Placental pericyte (primary cell): Measurements from ENCODE around the genes ITM2C, ARMC9 and TEX44.

- CAGE, long polyA plus RNA, result no peak
These were observed 36.3 kb upstream of the ITM2C start for GRCh38 chr2:230828255-230828946.

DNA sequence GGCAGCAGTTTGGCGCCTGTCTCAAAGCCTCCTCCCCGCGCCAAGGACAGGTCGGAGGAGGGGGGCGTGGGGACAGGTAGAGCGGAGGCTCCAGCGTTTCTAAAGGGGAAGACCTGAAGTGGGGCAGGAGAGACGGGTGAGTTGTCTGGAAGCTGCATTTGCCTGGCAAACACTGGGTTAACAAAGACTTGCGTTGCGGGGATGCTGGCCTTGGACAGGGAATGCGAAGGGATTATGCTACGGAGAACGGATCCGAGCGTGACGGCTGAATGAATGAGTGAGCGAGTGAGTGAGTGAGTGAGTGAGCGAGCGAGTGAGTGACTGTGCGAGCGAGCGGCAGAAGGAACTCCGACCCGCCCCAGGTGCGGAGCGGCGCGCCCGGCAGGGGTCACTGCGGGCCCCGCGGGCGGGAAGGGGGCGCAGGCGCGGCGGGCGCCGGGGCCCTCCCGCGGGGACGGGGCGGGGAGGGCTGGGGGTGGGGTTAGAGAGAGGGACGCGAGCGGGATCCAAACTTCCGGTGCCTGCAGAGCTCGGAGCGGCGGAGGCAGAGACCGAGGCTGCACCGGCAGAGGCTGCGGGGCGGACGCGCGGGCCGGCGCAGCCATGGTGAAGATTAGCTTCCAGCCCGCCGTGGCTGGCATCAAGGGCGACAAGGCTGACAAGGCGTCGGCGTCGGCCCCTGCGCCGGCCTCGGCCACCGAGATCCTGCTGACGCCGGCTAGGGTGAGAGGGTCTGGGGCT is at the start of gene ITM2C:
Gene ITM2C (plus strand): TSS at position 520 of the 741 bp plus-strand sequence.
- CAGE, long polyA plus RNA, result no peak

DNA sequence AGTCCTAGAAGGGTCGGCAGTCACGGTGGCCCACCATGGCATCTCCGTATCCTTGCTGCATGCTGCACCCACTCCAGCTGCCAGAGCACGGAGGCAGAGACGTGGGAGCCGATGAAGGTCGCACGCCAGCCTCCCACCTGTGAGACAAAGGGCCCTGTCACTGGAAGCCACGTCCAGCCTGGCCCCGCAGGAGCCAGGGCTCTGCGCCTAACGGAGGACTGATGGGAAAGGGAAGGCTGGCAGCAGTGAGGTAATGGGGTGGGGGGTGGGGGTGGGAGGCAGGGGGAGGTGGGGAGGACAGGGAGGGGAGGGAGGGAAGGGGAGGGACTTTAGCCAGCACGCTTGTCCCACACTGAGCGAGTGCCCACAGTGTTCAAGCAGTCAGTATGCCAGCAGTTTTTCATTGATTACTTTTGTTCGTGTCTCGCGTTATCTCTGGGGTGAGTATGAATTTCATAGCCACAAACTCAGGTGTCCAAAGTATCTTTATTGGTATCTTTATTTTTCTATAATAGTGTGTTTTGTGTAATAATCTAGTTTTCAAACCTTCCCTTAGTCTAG is 22.1 kb downstream of the ITM2C start:
- CAGE, long polyA plus RNA, result no peak

DNA sequence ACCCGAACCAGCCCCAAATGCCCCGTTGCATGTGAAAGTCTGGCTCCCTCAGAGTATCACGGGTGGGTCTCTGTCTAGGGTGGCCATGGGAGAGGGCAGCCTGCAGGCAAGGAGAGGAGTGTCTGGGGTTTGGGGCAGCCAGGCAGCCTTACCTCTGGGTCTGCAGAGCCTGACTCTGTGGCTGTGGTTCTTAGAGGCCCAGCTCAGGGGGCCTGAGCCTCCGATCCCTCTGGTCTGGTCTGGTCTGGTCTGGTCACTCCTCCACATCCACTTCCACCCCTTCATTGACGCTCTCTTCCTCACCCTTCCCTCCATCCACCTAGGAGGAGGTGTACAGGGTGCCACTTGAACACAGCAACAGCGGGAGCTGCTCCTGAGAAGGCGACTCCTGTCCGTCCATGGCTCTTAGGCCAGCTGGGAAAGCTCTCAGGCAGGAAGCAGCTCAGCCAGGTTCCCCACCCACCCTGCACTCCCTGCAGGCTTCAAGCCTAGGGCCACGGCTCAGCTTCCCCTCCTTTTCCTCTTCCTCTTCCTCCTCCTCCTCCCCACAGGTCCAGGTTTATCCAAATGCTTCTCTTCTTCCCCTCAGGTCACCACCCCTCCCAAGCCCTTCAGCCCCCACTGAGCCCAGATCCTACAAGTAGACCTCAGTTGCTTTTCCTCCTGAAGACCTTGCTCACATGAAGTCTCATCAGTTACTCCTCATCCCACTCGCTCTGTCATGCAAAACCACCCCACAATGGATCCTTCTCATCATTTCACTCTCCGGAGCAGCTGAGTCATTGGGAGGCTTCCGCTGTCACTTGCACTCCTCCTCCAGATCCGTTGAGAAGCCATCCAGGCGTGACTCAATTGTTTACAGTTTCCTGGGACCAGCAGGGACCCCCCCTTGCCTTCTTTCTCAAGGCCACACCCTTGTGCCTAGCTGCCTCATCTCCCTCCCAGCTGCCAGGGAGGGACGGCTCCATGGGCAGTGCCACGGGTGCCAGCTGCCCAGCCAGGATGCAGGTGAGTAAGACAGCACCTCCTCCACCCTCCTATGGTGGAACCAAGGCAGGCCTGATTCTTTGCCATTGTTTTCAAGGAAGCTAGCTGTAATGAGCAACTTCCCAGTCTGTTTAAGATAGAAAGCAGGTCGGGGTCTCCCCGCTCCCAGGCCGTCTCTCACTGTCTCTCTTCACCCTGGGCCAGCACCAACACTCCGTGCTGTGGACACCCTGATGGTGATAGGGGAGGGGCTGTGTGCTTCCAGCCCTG is 16.6 kb downstream of the GPR55 start:
- CAGE, long polyA plus RNA, result no peak

- CAGE, long polyA plus RNA, result no peak
These were observed 1.2 kb upstream of the C2orf72 start for GRCh38 chr2:231036007-231036553.

GRCh38 chr2:231184906-231185591 is 13.4 kb upstream of the ARMC9 start:
- CAGE, long polyA plus RNA, result no peak

DNA sequence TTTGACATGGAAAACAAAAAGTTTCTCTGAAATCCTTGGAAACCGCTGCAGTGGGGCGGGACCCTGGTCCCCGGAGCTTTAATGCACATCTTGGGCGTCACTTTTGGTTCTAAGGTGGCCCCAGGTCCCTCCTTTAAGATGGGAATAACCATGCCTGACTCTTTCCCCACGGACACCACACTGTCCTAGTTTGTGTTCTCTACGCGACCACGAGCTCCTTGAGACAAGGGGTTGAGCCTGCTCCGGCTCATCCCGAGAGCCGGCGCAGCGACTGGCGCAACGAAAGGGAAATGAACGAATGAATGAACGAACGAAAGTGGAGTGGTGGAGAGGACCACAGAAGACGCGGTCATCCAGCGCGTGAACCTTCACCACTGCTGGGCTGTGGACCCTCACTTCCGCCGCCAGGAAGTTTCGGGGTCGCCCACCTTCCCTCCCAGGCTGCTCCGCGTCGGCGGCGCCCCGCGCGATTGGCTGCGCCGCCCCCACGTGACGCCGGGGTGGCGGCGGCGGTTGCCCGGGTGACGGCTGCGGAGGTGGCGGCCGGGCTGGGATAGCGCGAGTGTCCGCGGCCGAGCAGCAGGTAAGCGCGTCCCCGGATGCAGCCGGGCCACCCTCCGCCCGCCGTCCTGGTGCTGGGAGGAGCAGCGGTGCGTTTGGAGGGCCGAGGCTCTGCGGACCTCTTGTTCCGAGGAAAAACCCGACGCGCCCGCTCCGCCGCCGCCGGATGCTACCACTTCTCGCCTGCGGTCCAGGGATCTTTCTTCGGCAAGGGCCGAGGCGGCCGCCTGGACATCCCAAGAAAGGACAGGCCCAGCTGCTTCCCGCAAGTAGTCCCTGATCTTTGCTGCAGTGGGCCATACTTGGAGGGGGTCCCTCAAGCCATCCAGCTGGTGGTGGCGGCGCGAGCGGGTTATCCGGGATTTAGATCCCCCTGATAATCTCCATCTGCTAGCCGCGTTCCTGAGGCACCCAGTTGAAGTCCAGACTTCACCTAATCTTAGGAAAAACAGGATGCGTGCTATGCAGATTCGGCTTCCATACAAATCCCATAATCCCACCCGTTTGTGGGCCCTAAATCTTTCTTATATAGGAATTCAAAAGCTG is at the start of gene ARMC9:
Gene ARMC9 (plus strand): TSS at position 516 of the 1,107 bp plus-strand sequence.
- CAGE, long polyA plus RNA, result start-site peak on the plus strand centred at position 585 of the sequence, 71 bp wide, 1,080 and 48 reads in 2 replicates

GRCh38 chr2:231199223-231199629 is 795 bp downstream of the ARMC9 start:
- CAGE, long polyA plus RNA, result no peak

DNA sequence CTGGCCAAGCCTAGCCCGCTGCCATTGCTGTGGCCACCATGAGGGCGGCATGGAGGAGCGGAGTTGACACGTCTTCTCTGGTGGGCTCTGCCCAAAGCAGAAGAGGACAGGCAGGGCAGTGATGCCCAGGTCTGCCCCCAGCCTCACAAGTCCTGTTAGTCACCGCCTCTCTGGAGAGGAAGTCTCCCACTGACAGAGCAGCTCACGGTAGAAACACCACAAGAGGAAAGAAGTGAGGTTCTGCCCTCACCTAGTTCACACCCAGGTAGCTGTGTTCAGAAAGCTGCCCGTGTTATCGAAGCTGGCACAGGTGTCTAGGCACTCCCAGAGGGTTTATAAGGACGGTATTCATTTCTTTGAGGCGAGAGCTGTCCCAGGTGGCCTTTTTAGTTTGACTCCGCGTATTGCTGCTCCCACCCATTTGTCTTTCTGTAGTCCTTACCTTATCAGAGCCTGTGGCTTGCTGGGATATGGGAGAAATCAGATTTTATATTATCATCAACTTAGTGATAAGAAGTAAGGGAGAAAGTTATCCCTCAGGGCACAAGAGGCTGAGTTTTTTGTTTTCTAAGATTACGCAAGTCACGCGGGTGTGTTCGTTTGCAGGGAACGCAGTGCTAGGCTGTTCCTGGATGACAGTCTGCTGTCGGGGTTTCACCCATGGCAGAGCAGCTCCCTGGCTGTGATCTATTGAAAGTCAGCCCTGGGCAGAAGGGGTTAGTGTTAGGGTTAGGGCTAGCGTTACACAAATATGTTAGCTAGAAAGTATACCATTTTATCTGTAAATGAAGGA is 46.5 kb downstream of the ARMC9 start:
- CAGE, long polyA plus RNA, result no peak

DNA sequence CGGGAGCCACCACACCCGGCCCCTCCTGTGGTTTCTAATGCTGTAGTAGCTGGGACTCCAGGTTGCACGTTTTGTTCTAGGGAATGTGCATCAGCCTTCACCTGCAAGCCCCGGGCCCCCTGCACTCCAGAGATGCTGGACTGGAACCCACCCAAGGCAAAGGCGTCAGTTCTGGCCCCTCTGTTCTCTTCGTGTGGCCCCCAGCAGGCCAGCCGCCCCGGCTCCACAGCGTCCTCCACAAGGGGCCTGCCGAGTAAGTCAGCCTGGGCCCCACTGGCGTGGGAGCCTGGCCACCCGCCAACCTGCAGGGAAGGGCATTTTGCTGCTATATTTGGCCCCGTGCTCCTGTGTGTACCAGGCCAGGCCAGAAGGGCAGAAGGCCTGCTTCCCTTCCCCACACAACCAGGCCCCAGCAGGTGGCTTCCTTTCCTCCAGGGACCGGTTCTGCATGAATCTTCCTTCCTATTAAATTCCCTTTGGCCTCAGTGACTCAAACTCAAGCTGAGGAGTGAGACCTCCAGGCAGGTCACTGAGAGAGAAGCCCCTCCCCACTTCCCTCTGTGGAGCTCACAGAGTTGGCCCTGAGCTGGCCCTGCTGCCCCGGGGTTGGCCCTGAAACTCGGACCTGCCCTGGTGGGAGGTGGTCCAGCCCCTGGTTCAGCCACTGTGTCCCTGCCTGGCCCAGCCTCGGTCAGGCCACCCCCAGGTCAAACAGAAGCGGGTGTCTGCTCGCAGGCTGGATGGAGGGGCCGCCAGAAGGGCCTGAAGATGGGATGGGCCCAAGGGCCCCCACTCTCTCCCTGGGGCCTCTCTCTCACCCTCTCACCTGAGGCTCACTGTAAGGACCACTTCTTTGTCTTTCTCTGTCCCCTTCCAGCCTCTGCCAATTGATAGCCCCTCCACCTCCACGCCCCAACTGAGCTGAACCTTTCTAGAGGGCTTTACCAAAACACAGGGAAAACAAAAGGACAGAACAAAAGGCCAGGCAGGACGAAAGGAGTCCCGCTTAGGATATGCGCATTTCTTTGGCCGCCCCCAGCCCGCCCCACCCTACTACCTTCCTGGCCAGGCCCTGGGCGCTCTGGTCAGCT is 25.3 kb upstream of the B3GNT7 start:
- CAGE, long polyA plus RNA, result no peak

GRCh38 chr2:231399833-231400814 is 4.6 kb downstream of the B3GNT7 start:
- CAGE, long polyA plus RNA, result no peak

DNA sequence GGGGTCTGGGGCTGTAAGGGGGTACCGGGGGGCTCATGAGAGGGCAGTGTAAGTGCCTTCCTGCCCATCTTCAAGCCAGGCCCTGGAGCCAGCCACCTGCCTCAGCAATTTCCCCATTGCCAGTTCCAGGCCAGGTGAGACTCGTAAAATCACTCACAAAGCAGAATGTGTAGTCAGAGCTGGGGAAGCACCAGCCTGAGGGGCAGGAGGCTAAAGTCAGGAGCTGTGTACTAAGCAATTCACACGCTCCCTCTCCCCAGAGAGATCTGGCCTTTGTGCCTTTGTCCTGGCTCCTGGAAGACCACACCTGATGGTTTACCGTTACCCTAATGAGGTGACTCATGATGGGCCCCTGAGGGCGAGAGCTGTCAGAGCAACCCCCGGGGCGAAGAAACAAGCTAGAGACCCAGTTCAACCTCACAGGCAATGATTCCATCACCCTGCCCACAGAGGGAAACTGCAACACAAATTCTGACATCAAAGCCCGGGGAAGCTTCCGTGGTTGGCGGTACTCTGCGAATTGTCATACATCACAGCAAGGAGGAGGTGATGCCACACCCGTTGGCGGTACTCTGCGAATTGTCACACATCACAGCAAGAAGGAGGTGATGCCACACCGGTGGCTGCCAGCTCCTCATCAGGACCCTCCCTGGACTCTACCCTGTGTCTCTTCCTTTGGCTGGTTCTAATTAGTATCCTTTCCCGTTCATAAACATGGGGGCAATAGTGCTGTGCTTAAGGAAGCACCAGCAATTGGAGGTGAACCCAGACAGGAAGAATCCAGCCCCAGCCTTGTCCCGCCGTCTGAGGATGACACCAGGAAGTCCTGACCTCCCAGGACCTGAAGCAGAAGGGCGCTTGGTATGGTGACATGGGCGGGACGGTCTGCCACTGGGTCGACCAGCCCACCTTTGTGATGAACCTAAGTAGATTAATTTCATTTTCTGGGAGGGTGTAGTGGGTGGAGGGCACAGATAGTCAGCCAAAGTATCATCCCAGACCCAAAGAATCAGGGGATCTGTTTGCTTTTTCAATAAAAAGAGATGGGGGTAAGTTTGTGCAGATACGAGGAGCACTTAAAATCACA is 30.5 kb downstream of the B3GNT7 start:
- CAGE, long polyA plus RNA, result no peak

GRCh38 chr2:231452593-231453263 is 11.6 kb downstream of the NCL start:
- CAGE, long polyA plus RNA, result no peak

DNA sequence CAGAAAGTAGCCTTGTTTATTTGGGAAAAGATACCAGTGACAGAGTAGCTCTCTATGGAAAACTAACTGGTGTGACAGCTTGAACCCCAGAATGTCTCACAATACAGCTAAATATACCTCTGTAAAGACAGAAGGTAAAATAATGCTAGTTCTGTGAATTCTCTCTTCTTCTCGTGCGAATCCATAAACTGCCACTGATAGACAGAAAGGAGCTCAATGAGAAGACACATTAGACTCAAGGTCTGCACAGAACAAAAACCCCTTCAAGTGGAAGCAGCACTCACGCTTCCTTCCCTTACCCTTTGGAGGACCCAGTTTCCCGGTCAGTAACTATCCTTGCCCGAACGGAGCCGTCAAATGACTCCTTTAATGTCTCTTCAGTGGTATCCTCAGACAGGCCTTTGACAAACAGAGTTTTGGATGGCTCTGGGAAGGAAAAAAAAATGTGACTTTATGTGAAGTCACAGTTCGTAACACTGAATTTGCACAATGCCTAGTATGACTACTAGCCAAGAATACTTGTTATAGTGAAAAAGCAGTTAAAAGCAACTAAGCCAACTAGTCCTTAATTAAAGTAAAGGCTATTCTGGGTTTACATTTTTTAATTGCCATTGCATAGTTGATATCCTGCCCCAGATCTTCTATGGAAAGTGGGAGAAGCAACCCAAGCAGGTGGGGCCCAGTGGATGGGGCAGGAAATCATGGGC is 8.4 kb downstream of the NCL start:
- CAGE, long polyA plus RNA, result no peak

GRCh38 chr2:231554110-231554592 is 23.9 kb upstream of the NMUR1 start:
- CAGE, long polyA plus RNA, result no peak

DNA sequence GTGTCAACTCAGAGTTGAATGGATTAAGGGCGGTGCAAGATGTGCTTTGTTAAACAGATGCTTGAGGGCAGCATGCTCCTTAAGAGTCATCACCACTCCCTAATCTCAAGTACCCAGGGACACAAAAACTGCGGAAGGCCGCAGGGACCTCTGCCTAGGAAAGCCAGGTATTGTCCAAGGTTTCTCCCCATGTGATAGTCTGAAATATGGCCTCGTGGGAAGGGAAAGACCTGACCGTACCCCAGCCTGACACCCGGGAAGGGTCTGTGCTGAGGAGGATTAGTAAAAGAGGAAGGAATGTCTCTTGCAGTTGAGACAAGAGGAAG is 15.8 kb upstream of the TEX44 start:
- CAGE, long polyA plus RNA, result no peak

GRCh38 chr2:231592674-231593015 is at the start of gene TEX44:
Gene TEX44, plus strand, starts transcription at chr2:231592864.
- CAGE, long polyA plus RNA, result no peak

DNA sequence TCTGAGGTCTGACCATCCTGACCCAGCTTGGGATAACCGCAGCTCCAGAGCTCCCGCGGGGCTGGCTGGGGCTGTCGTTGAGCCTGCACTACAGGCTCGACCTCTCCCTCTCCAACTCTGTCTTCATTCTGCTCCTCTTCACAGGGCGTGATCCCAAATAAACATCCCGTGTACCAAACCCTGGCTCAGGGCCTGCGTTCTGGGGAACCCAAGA is 8.3 kb downstream of the TEX44 start:
- CAGE, long polyA plus RNA, result no peak

- CAGE, long polyA plus RNA, result no peak
These were observed 30.6 kb upstream of the PTMA start for GRCh38 chr2:231677720-231678147.

- CAGE, long polyA plus RNA, result no peak
These were observed 1.4 kb upstream of the PTMA start for GRCh38 chr2:231707093-231707215.